Spinal cord (tissue), 3 donors: ENCODE measurements around a stretch of chr1.

DNA sequence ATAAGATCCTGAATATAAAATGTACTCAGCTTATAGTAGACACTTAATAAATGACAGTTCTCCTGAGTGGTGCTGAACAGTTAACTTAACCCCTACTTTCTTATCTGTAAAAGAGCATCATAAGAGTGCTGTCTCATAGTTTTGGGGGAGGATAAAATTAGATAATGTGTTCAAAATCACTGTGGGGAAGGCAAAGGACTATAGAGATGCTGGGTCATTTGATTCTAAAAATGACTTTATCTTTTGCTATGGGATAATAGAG lies 632 bp downstream of the C8A start:
- PRO-cap, result no peak
- RAMPAGE, long total RNA, result no peak

DNA sequence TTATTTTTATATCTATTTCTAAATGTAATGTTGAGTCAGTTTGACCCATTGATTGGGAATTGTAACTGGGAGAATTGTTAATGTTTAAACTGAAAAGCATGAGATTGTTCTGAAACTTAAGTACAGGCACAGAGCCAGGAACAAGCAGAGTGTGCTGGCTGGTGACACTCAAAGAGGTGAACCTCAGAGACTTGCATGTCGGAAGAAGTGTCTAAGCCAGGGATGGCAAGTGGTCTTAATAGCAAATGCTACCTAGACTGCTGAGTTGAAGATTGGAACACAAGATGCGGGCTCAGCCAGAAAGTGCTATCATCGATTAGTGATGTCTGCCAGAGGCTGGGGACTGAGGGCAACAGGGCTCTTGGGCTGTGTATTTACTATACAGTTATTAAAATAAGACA lies 42.6 kb downstream of the C8A start:
- PRO-cap, result no peak
- RAMPAGE, long total RNA, result no peak

DNA sequence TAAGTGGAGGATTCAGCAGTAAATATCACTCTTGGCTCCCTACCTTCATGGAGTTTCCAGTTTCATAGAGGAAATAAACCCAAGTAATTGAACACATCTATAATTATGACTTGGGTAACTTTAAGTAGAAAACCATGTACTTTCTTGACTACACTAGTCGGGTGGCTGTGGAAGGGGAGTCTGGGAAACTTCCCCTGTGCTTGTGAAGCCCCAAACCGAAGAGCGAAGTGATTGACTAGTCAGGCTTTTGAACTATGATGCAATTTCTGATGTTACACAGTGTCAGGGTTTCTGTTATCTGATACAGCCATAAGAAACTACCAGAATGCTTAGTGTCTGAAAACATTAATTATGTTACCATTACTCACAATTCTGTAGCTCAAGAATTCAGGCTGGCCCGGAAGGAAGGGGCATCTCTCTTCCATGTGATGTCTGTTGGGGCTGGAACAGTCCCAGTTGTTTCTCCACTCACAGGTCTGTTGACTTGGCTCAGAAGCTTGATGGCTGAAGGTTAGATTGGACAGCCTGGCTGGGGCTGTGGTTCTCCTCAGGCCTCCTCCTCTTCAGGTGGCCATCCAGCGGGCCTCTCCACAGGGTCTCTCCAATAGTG lies 8.1 kb upstream of the C8B start:
- PRO-cap, result no peak
- RAMPAGE, long total RNA, result no peak

DNA sequence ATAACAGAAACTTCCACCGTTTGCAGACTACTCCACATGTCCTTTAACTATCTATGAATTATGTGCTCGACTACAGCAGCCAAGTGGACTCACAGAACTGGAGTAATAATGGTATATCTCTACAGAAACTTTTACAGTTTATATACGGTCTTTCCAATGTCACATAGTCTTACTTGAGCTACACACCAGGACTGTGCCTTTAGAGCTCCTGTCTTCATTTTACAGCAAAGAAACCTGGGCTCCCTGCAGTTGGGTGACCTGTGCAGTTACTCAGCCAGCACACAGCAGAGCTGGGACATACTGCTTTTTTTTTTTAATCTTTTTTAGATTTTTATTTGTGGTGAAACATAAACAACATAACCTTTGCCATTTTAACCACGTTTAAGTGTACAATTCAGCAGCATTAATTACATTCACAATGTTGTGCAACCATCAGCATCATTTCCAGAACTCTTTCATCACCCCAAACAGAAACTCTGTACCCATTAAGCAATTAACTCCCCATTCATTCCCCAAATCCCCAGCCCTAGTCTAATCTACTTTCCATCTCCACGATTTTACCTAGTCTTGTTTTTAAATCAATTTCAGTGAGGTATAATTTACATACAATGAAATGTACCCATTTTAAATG lies 37.5 kb upstream of the C8B start:
- PRO-cap, result no peak
- RAMPAGE, long total RNA, result no peak

DNA sequence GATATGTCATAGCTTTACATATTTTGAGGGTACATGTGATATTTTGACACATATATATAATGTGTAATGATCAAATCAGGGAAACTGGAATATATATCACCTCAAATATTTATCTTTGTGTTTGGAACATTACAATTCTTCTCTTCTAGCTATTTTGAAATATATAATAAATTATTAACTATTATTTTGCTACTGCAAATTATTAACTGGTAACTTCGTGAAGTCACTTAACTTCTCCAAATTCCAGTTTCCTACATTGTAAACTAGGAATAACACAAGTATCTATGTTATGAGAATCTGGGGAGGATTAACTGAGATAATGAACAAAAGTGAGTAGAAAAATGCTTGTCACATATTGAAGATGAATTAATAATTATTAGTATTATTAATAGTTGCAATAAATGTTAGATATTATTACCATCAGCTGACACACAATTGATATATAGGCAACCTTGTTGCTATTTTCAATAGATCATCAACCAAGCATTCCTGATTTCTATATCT lies 193.2 kb downstream of the DAB1 start:
- PRO-cap, result no peak
- RAMPAGE, long total RNA, result no peak

DNA sequence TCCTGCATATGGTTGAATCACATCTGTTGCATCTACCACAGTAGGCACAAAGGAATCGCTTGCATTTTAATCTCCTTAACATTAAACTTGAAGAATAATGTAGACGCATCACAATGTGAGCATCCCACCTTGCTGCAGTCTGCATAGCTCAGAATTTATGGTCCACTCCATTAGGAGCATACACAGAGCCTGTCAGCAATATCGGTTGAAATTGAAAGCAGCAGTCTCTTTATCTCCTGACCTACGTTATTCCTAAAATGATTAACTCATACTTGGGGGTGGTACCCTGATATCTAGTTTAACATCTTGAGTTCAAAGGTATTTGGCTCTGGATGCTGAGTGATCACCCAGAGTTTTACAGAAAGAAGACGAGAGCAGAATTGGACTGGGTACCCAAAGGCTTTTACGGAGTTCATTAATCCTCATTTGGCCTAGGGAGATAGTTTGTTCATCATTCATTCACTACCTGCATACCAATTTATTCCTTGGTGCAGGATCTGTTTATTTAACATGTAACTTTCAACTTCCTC lies 188.1 kb downstream of the DAB1 start:
- PRO-cap, result no peak
- RAMPAGE, long total RNA, result no peak

DNA sequence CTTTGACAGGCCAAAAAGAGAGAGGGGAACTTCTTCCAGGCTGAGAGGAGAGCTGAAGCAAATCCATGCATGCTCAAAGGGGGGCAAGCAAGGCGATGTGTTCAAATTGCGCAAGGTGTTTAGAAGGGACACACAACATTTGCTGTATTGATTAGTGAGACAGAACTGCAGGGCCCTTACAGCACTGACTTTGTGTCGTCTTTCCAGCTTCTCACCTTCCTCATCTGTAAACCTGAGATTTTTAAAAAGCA lies 145.3 kb downstream of the DAB1 start:
- PRO-cap, result no peak
- RAMPAGE, long total RNA, result no peak

DNA sequence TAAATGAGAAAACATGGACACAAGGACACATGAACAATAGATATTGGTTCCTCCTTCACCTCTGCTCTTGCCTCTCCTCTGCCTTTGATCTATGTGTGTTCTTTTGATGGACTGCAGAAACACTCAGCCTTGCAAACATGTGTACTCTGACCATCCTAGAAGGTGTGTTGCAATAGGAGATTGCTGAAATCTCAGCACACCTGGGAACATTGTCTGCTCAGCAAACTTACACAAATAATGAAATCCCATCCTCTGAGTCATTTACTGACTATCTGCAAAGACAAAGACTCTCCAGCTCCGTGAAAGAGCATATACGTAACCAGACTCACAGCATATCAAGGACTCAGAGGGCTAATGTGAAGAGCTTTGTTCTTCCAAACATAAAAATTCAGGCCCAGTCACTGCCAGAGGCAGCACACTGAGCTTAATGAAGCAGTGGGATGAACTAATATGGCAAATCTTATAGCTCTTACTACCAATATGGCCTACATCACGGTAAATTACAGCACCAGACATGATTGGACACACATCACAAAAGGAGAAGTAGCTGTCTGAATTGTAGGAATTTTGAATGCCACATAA lies 143.6 kb downstream of the DAB1 start:
- PRO-cap, result no peak
- RAMPAGE, long total RNA, result no peak

DNA sequence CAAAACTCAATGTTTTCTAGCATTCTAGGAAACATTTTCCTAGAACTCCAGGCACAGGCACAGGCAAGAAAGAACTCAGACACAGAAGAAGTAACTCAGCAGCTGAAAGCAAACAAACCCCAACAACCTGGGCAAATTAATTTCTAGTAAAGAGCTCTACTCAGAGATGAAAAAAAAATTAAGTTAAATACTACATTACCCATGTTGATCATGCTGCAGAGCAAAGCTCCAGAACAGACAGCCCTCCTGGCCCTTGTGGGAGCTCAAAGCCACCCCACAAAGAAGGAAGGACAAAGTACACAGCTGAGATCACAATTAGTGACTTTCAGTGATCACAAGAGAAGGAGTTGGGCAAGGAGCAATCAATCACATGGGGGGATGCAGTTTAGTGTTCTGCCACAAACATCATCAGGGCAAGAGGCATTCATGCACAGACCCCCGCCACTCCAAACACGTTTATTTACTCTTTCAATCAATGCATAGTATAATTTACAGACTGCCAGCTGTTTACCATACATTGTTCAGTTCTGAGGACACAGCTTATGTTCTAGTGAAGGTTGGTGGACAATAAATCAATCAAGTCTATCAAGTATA lies 114.2 kb downstream of the DAB1 start:
- PRO-cap, result no peak
- RAMPAGE, long total RNA, result no peak

DNA sequence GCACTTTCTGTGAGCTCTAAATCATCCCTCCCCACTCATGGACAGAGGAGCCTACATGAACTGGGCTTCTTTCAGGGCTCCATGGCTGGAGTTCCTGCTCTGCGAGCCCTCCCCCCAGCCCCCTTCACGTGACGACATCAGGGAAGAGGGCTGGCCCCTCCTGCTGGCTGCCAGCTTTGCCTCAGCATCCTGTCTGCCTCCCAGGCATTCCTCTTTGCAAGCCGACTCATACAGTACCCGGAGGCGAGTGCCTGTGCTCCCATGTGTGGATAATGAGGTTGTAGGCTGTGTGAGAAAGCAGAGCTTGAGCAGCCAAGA lies 113.8 kb downstream of the OMA1 start:
- PRO-cap, result no peak
- RAMPAGE, long total RNA, result no peak

DNA sequence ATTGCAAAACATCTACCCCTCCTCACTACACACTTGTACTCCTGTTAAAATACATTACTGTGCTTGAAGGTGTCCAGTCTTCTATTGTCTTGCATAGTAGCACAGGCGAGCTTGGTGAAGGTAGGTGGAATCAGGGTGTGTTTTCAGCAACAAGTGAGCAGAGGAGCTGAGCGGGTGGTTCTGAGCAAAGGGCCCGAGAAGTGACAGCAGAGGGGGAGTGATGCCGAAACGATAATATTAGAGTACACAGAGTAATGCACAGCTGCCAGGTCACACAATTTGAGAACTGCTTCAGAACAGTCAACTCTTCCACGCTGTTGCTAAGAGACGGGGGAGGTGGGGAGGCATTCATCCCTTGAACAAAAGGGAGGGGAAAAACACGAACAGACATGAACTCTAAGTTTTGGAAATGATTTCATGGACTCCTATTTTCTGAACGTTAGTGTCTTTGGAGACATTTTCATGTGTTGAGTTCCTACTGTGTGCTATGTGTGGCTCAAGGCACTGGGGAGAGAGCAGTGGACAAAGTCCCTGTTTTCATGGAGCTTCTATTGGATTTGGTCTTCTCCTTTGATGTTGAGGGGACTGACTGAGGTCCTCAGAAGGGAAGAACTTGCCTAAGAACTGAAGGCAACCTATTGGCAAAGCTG lies 30.6 kb downstream of the JUN start:
- PRO-cap, result no peak
- RAMPAGE, long total RNA, result no peak

DNA sequence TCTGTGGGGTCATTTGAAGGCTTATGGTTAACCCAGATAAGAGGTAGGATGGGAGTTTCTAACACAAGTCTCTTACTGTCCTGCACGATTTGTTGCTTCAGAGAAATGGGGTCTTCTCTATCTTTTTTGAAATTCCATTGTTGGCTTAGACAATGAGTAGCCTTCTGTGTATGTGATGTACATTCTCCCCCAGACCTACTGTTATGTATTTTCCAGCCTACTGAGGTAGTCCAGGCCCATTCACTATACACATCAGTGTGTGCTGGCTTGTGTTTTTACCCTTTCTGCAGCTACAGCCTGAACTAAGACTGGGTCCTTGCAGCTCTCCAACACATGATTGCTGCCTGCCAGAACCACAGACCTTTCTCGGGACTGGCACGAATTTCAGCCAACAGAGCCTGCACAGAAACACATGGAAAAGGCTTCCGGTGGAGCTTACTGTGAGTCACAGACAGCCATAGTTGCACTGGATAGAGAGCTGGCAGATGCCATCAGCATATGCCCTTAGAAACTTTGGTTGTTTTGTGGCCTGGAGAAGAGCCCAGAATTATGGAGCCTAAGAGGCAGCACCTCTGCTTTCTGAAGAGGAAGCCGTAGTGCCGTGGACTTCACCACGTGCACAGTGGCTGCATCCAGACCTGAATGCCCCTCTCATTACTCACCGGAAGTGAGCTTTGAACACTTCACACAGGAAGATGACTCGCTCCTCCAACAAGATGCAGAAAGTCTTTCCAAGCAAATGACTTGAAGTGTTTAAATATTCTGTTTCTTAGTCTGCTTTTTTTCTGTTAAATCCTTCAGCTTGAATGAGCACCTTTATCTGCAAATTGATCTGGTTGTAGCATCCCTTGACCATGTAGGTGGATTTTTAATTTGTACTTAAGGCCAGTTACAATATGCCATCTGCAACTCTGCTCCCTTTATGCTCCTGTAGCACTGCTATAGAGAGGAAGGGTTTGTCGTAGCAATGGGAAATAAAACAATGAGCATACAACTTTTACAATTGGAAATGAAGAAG lies 28.5 kb downstream of the JUN start:
- PRO-cap, result no peak
- RAMPAGE, long total RNA, result no peak

- PRO-cap, result no peak
- RAMPAGE, long total RNA, result no peak
Observed at GRCh38 chr1:58816087-58816754, 32.4 kb upstream of the JUN start.

GRCh38 chr1:58895348-58896122 lies 111.7 kb upstream of the JUN start:
- PRO-cap, result no peak
- RAMPAGE, long total RNA, result no peak

- PRO-cap, result no peak
- RAMPAGE, long total RNA, result no peak
Observed at GRCh38 chr1:59013092-59014213, 229.6 kb upstream of the JUN start.

- PRO-cap, result no peak
- RAMPAGE, long total RNA, result no peak
Observed at GRCh38 chr1:59370029-59370454, 73.1 kb downstream of the FGGY start.

GRCh38 chr1:59498814-59499063 lies 201.8 kb downstream of the FGGY start:
- PRO-cap, result no peak
- RAMPAGE, long total RNA, result no peak

DNA sequence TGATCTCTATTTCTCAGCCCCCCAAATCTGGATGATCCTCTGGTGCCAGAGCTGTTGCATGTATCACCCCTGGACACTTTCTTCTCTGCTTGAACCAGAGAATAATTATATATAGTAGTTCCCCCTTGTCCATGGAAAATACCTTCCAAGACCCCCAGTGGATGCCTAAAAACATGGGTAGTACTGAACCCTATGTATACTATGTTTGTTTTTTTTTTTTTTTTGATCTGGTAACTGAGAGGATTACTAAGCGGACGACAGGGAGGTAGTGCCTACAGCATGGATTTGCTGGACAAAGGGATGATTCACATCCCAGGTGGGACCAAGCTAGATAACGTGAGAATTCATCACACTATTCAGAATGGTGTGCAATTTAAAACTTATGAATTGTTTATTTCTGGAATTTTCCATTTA lies 202.2 kb downstream of the FGGY start:
- PRO-cap, result no peak
- RAMPAGE, long total RNA, result no peak

- PRO-cap, result no peak
- RAMPAGE, long total RNA, result no peak
Observed at GRCh38 chr1:59499977-59500239, 203.0 kb downstream of the FGGY start.

GRCh38 chr1:59516920-59517278 lies 220.0 kb downstream of the FGGY start:
- PRO-cap, result no peak
- RAMPAGE, long total RNA, result no peak